Measurements from ENCODE around the gene DLG5.

GRCh38 chr10:77859409-77859989, 67.1 kb downstream of the DLG5 start:
- PRO-cap, result no peak

DNA sequence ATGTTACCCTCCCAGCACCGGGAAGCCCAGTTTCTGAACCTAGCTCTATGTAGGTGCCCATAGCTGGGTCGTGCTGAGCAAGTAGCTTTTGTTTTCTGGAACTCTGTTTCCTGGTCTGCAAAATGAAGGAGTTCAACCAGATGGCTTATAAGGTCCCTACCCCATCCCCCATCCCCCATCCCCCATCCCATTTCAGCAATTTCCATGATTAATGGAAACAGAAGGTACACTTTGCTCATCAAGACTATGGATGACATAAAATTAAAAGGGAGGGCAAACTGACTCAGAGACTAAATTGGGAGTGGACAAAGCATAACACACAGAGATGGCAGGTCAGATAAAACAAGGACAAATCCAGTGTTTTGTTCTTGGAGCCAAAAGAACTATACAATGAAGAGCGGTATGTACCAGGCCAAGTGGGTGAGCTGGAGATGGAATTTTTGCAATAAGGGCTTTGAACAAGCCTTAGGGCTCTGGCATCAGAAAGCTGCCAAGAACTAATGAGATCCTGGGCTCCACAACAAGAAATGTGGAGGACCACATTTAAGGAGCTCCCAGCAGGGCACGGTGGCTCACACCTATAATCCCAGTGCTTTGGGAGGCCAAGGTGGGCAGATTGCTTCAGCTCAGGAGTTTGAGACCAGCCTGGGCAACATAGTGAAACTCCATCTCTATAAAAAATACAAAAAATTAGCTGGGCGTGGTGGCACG, 56.6 kb downstream of the DLG5 start:
- PRO-cap, result no peak

GRCh38 chr10:77899091-77899571, 27.4 kb downstream of the DLG5 start:
- PRO-cap, result no peak

DNA sequence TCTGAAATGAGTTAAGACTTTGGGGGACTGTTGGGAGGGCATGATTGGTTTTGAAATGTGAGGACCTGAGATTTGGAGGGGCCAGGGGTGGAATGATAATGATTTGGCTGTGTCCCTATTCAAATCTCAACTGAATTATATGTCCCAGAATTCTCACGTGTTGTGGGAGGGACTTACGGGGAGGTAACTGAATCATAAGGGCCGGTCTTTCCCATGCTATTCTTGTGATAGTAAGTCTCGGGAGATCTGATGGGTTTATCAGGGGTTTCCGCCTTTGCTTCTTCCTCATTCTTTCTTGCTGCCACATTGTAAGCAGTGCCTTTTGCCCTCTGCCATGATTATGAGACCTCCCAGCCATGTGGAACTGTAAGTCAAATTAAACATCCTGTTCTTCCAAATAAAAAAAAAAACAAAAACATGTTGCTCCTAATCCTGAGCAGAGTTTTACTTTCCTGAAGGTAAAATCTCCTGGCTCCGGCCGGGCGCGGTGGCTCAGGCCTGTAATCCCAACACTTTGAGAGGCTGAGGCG, 22.1 kb downstream of the DLG5 start:
- PRO-cap, result no peak

GRCh38 chr10:77909772-77910184, 16.8 kb downstream of the DLG5 start:
- PRO-cap, result no peak

DNA sequence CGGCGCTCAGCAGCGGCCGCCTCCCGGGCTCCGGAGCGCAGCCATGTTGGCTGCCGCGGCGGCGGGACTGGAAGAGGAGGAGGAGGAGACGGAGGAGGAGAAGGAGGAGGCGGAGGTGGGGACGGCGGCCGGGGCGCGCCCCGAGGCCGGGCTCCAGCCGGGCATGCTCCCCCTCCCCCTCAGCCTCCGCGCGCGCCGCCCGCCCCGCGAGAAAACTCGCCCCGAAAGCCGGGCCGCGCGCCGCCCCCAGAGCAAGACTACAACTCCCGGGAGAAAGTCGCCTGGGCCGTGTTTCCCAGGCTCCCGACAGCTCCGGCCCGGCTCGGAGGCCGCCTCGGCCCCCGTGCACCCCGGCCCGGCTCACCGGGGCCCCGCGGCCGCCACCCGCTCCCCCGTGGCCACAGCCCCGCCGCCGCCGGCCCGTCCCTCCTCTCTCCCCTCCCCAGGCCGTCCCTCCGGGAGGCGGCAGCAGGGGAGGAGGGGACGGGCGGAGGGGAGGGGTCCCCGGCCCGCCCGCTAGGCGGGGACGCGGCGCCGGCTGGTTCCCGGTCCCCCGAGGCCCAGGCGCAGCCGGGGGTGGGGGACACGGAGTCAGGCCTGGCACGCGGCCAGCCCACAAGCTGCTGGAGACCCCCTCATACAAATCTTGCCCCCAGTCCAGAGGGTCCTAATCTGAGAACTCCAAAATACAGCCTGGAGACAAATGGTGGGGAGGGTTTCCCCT, at the start of gene DLG5:
Gene DLG5 (minus strand): TSS at position 70 of the 724 bp plus-strand sequence.
- PRO-cap, result unidirectional peak, minus-strand start at position 69 of the sequence

- PRO-cap, result no peak
Observed at GRCh38 chr10:77994279-77994589, 35.1 kb downstream of the POLR3A start.

DNA sequence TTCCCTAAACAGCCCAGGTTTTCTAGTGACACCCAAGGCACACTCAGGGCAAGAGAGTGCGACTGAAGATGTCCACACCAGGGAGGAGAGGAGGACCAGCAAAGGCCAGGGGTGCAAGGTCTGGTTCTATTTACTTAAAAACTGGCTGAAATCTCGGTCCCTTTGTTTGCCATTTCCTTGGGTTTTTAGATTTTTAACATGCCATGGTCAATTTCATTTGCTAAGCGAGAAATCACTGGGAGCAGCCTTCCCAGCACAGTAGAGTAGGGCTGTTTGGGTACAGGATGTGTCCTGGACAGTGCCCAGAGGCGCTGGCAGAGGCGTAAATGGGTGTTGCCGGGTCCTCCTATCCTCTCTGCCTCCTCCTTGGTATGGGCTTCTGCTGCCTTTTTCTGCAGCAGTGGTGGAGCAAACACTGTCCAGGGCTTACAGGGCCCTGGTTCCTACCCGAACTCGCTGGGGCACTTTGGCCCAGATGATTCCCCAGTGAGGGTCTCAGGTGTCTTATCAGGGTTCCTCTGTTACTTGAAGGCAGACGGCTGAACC, 298.3 kb downstream of the RPS24 start:
- PRO-cap, result no peak

DNA sequence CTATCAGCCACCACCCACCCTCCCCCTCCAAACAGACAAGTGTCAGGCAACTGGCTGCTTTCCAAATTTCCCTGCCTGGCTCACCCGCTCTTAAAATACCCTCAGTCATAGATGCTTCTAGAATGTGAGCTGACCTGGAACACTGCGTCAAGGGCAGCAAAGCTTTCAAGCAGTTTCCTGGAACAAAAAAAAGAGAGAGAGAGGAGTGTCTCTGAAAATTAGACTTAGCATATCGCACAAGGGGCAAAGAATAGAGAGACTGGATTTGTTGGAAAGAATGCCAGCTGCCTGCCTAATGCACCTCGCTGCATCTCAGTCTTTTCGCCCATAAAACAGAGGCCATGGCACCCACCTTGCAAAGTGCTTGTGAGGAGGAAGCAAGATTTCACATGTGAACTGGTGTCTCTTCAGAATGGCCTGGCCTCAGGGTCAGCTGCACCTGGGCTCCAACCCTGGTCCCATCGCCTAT, 340.9 kb upstream of the ZMIZ1 start:
- PRO-cap, result no peak

GRCh38 chr10:78742737-78743647, 325.8 kb upstream of the ZMIZ1 start:
- PRO-cap, result no peak

DNA sequence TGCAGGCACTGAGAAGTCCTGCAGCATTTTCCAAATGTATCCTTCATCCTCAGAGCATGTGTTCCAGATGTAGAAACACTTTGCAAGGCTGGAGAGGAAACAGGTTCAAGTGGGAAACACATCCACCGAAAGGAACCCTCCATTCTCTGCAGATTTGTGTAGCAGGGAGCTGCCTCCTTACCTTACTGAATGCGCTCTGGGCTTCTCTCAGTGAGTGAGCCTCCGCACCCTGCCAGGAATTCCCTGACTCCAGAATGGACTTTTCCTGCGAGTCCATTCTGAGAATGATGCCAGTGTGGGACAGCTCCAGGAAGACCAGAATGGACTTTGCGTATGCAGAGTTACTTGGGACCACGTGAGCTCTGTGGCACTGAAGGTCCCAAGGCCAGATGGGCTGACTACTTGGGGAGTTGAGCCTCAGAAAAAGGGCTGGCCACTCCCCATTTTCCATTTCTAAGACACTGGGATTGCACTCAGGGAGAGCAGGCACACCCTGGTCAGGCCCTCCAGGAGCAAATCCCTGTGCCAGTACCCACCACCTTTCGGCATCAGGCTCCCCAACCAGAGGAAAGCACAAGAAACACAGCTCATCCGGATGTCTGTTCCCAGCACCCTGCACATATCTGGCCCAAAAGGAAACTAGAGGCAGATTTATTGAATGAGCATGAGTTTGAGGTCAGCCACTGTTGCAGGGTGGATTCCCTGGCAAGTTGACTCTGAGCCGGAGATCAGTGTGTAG, 324.7 kb upstream of the ZMIZ1 start:
- PRO-cap, result no peak

DNA sequence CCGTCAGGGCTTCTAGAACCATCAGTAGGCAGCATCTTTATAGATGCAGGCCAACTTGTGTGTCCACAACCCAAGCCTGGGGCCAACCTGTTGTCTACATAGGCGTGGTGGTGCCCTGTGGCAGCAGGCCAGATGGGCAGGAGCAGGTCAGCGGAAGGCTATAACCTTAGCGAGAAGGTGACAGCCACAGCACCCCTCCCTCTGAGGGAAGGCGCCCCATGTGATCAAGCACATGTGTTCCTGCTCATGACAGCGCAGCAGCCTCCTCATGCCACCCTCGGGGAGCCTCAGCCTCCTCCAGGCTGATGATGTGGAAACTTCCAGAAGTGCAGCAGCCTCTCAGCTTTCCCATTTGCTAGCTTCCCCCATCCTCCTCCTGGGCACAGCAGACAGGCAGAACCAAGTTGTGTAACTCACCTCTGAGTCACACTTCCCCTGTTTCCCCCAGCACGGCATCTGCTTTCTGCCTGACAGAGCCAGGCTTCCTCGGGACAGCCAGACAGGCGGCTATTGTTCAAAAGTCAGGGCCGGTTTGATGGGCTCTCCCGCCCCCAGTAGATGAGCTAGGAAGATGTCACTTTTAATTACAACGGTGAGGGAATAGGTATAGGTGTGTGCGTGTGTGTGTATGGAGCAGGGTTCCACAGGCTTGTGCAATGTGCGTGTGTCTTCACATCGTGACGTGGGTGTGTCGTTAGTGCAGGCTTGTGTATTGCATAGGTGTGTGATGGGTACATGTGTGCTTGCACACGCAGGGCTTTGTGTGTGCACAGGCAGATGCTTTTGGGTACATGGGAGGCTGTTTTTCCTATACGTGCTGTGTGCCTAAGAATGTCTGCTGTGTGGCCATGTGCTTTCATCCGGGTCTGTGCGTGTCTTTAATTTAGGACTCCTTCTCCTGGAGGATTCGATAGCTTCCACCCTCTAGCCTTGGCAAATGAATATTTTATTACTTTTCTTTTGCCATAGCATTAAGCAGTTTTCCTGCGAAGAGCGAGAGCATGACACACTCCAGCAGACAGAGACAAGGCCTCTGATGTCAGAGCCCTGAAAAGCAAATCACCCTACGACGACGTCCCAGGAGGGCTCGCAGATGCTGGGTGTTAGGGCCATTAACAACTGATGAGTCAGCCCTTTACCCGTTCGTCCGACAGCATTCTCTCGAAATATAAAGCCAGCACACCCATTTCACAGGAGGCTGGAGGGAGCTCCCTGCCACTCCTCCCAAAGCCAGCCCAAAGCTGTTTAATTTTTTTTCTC, 311.7 kb upstream of the ZMIZ1 start:
- PRO-cap, result no peak

GRCh38 chr10:78948644-78949088, 120.1 kb upstream of the ZMIZ1 start:
- PRO-cap, result no peak

- PRO-cap, result no peak
Observed at GRCh38 chr10:79022573-79023025, 46.2 kb upstream of the ZMIZ1 start.

DNA sequence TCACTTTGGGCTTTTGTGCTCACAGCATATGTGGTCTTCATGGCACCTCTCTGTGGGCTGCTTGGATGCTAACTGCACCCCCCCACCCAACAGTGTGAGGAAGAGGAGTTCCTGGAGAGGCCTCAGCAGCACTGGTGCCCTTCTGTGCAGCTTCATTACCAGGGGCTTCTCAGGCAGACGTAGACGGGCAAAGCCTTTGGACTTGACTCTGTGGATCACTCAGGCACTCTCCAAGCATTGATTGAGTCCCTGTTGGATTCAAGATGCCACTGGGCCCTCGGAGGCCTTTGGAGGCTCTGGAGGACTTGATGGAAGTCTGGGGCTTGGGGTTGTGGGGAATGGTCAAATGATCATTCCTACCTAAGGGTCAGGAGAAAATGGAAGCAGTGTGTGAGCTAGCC, 29.0 kb downstream of the ZMIZ1 start:
- PRO-cap, result no peak

GRCh38 chr10:79149540-79150783, 81.2 kb downstream of the ZMIZ1 start:
- PRO-cap, result no peak

GRCh38 chr10:79192041-79192640, 123.4 kb downstream of the ZMIZ1 start:
- PRO-cap, result no peak

- PRO-cap, result no peak
Observed at GRCh38 chr10:79193048-79193852, 124.5 kb downstream of the ZMIZ1 start.

GRCh38 chr10:79218427-79219095, 128.7 kb upstream of the PPIF start:
- PRO-cap, result no peak

GRCh38 chr10:79238982-79239774, 108.1 kb upstream of the PPIF start:
- PRO-cap, result no peak

Data from mesothelial cell of epicardium (in vitro differentiated cells).